Keratinocyte (primary cell): ENCODE data around the genes UBE2K and UCHL1.

GRCh38 chr4:39115037-39115548 is 53.1 kb downstream of the KLHL5 start:
CAGE:
- cytosol, long polyA minus RNA, result no peak
- cytosol, long polyA plus RNA, result no peak
- long polyA plus RNA, result no peak
- nucleus, long polyA minus RNA, result no peak
- nucleus, long polyA plus RNA, result no peak

GRCh38 chr4:39456571-39457435 is 1.9 kb downstream of the RPL9 start:
CAGE:
- cytosol, long polyA minus RNA, result no peak
- cytosol, long polyA plus RNA, result no peak
- long polyA plus RNA, result no peak
- nucleus, long polyA minus RNA, result no peak
- nucleus, long polyA plus RNA, result no peak

DNA sequence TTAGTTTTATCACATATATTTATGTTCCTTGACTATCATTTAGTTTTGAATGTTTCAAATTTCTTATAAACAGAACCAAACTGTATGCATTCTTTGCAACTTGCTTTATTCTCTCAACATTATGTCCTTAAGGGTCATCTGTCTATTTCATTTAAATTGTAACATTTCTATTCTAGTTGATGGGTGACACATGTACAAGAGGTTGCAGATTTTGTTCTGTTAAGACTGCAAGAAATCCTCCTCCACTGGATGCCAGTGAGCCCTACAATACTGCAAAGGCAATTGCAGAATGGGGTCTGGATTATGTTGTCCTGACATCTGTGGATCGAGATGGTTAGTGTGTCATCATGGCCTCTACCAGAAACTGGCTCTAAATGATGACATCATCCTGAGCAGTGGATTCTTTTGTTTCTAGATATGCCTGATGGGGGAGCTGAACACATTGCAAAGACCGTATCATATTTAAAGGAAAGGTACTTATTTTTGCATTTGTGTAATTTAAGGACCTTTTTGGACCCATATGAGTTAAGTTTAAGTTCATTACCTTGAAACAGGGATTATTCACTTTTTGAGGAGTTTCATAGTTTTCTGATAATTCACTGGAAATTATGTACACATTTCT is 6.1 kb downstream of the LIAS start:
CAGE:
- cytosol, long polyA minus RNA, result no peak
- cytosol, long polyA plus RNA, result no peak
- long polyA plus RNA, result no peak
- nucleus, long polyA minus RNA, result no peak
- nucleus, long polyA plus RNA, result no peak

GRCh38 chr4:39626142-39626817 is 12.4 kb downstream of the SMIM14 start:
CAGE:
- cytosol, long polyA minus RNA, result no peak
- cytosol, long polyA plus RNA, result no peak
- long polyA plus RNA, result no peak
- nucleus, long polyA minus RNA, result no peak
- nucleus, long polyA plus RNA, result no peak

CAGE:
- cytosol, long polyA minus RNA, result no peak
- cytosol, long polyA plus RNA, result no peak
- long polyA plus RNA, result no peak
- nucleus, long polyA minus RNA, result no peak
- nucleus, long polyA plus RNA, result no peak
Measured at GRCh38 chr4:39634950-39635540, 3.6 kb downstream of the SMIM14 start.

DNA sequence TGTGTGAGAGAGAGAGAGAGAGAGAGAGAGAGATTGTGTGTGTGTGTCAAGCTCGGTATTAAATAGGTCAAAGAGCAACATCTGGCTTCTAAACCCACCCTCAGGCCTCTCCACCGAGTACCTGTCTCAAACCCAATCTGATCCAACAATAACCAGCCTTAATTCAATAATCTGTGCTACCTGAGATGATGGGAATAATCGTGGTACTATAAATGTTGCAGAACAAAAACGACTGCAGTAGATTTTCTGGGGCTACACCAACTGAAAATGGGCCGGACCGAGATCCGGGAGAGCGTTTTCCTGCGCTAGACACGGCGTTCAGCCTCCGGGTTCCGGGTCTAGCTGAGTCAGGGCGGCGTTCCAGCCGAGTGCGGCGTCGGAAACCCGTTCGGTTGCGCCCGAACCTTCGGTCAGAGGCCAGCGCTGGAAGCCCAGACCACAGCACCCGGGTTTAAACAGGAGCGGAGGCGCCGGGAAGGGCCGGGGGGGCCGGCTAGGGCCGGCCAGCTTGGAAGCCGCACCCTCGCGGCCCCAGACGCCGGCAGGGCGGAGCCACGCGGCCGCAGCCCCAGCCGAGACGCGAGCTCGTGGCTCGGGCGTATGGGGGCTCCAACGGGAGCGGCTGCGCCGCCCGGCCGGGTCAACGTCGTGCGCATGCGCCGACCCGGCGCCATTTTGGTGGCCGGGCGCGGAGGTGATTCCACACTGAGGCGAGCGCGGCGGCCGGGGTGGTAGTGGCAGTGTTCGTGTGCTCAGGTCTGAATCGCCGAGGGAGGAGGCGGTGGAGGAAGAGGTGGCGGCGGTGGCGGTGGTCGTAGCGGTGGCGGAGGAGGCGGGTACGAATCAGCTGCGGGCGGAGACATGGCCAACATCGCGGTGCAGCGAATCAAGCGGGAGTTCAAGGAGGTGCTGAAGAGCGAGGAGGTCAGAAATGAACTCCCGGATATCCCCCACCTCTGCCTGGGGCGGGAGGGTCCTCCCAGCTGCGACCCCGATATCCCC is at the start of gene UBE2K:
TSS of gene UBE2K (plus strand) at position 670 of the 1,002 bp plus-strand sequence.
CAGE:
- cytosol, long polyA minus RNA, result start-site peak on the plus strand centred at position 695 of the sequence, 21 bp wide, 42 reads
- cytosol, long polyA plus RNA, result start-site peak on the plus strand centred at position 728 of the sequence, 258 bp wide, 1,923 and 174 reads in 2 replicates
- long polyA plus RNA, result start-site peak on the plus strand centred at position 778 of the sequence, 224 bp wide, 963 and 867 reads in 2 replicates
- nucleus, long polyA minus RNA, result start-site peak on the plus strand centred at position 721 of the sequence, 39 bp wide, 47 reads
- nucleus, long polyA plus RNA, result start-site peak on the plus strand centred at position 754 of the sequence, 168 bp wide, 709 and 345 reads in 2 replicates

CAGE:
- cytosol, long polyA minus RNA, result no peak
- cytosol, long polyA plus RNA, result no peak
- long polyA plus RNA, result no peak
- nucleus, long polyA minus RNA, result no peak
- nucleus, long polyA plus RNA, result no peak
Measured at GRCh38 chr4:39976787-39977795, 620 bp downstream of the PDS5A start.

DNA sequence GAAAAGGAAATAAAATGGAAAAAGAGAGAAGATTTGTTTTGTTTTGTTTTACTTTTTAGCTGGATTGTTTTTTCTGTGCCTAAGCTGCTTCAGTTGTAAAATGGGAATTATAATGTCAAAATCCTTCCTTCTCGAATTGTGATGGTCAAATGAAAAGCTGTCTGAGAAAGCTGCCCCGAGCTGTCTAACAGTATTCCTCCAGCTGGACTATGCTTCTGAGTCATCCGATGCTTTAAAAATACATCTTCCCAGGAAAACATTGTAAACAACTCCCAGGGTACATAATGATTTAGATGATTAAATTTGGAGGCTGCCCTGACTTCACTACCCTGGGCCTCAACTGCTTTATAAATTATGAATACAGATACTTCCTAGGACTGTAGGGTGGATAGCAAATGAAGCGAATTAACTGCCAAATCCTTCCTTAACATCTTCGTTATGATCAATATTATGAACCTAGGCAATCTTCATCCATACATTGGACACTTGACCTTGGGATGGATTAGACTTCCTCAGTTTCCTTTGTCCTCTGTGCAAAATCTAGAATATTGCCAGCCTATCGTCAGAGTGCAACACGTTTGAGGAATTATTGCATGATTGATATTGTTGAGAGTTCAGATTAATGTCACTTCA is 15.1 kb downstream of the RHOH start:
CAGE:
- cytosol, long polyA minus RNA, result no peak
- cytosol, long polyA plus RNA, result no peak
- long polyA plus RNA, result no peak
- nucleus, long polyA minus RNA, result no peak
- nucleus, long polyA plus RNA, result no peak

GRCh38 chr4:40219468-40219738 is 22.6 kb downstream of the RHOH start:
CAGE:
- cytosol, long polyA minus RNA, result no peak
- cytosol, long polyA plus RNA, result no peak
- long polyA plus RNA, result no peak
- nucleus, long polyA minus RNA, result no peak
- nucleus, long polyA plus RNA, result no peak

DNA sequence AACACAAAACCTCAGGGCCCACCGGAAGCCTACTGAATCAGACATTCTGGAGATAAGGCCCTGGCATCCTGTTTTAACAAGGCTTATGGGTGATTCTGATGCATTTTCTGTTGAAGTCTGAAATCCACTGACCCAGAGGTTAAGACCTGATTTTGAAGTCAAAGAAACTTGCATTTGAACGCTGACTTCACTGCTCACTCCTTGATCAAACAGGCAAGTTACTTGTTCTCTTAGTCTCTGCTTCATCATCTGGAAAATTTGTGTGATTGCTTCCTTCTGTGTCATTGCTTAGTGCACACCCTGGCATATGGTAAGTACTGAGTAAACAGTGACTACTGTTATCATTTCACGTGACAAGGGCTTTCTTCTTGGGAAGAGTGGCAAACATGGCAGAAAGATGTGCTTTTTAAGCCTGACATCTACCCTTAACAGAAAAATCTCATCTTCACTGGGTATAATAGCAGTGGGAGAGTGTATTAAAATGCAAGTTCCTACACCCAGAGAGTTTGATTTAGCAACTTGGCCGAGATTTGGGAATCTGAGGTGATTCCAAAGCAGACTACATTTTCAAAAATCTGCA is 14.7 kb downstream of the CHRNA9 start:
CAGE:
- cytosol, long polyA minus RNA, result no peak
- cytosol, long polyA plus RNA, result no peak
- long polyA plus RNA, result no peak
- nucleus, long polyA minus RNA, result no peak
- nucleus, long polyA plus RNA, result no peak

CAGE:
- cytosol, long polyA minus RNA, result no peak
- cytosol, long polyA plus RNA, result no peak
- long polyA plus RNA, result no peak
- nucleus, long polyA minus RNA, result no peak
- nucleus, long polyA plus RNA, result no peak
Measured at GRCh38 chr4:40484591-40485084, 145.0 kb downstream of the RBM47 start.

GRCh38 chr4:40531068-40531890 is 98.4 kb downstream of the RBM47 start:
CAGE:
- cytosol, long polyA minus RNA, result no peak
- cytosol, long polyA plus RNA, result no peak
- long polyA plus RNA, result no peak
- nucleus, long polyA minus RNA, result no peak
- nucleus, long polyA plus RNA, result no peak

DNA sequence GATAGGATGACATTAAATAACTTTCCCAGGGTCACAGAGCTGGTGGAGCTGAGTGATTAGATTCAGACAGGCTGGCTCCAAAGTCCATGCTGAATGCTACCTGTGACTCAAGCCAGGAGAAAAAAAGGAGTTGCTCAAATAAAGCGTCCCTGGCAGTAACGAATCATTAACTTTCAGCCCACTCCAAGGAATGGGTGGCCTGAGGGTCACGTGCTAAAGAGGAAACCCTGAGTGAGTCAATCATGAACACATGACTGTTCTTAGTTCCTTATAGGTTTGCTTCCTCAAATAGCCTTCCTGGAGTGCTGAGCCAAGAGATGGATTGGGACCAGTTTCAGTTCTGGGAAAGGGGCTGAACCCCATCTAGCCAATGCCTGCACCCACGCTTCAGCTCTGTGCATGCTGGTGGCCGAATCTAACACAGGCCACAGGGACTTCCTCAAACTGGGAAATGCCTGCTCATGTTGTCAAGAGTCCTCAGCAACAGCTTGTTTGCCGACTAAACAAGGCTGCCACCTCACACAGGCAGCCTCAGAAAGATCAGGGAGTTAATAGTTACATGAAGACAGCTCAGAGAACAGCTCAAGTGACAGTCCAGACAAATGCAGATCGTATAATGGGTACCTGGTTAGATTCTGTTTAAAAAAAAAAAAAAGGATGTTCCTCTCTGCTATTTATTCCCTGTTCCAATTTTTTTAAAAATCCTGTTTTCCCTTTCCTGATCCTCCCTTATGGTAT is 52.6 kb downstream of the RBM47 start:
CAGE:
- cytosol, long polyA minus RNA, result no peak
- cytosol, long polyA plus RNA, result no peak
- long polyA plus RNA, result no peak
- nucleus, long polyA minus RNA, result no peak
- nucleus, long polyA plus RNA, result no peak

DNA sequence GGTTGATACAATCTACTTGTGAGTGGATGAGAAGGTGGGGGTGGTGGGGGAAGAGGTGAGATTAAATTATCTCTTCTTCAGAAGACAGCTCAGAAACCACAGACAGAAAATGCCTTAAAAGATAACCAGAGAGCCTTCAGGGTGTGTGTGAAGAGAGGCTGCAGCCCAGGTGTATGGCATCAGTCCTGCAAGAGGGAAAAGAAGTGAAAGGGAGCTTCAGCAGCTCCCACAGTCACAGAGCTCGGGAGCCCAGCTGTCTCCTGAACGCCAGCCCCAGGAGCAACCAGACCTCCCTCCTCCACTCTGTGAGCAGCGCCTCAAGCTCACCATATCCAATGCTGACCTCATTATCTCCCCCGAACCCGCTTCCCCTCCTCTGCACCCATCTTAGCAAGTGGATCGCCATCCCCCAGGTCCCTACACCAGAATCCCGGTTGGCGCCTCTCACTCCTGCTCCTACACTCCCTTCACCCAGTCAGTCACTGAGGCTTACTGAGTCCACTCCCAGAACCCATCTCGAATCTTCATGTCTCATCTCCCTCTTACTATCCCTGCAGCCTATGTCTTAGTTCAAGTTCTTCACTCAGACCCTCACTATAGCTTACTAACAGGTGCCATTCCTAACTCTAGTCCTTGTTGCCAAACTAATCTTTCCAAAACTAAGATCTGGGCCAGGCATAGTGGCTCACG is 47.9 kb downstream of the RBM47 start:
CAGE:
- cytosol, long polyA minus RNA, result no peak
- cytosol, long polyA plus RNA, result no peak
- long polyA plus RNA, result no peak
- nucleus, long polyA minus RNA, result no peak
- nucleus, long polyA plus RNA, result no peak

GRCh38 chr4:40713223-40713469 is 36.6 kb upstream of the NSUN7 start:
CAGE:
- cytosol, long polyA minus RNA, result no peak
- cytosol, long polyA plus RNA, result no peak
- long polyA plus RNA, result no peak
- nucleus, long polyA minus RNA, result no peak
- nucleus, long polyA plus RNA, result no peak

GRCh38 chr4:40734590-40734945 is 15.2 kb upstream of the NSUN7 start:
CAGE:
- cytosol, long polyA minus RNA, result no peak
- cytosol, long polyA plus RNA, result no peak
- long polyA plus RNA, result no peak
- nucleus, long polyA minus RNA, result no peak
- nucleus, long polyA plus RNA, result no peak

GRCh38 chr4:40744144-40744838 is 5.5 kb upstream of the NSUN7 start:
CAGE:
- cytosol, long polyA minus RNA, result no peak
- cytosol, long polyA plus RNA, result no peak
- long polyA plus RNA, result no peak
- nucleus, long polyA minus RNA, result no peak
- nucleus, long polyA plus RNA, result no peak

DNA sequence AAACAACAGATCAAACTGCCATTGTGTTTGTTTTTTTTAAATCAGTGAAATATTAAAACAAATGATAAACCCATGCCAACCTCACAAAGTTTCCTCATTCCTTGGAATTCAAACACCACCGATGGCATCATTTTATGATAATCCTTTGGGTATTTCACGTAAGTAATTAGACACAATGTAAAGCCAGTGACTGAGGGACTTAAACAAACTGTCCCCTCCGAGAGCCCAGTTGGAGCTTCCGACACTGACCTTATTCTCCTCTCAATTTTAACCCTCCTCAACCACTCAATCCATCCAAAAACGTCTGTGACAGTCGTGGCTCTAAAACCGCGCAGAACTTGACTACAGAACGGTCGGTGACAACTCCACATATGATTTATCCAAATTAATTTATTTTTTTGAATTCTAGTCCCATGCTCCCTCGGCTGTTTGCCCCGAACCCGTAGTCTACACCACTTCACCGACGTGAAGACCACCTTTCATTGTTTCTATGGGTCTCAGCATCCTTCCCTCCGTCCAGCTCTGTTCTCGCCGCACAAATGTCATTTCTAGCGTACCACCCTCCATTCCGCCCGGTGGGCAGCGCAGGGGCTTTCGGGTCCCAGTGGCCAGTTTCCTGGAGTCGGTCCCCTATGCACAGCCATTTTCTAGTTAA is 1.1 kb downstream of the APBB2 start:
CAGE:
- cytosol, long polyA minus RNA, result no peak
- cytosol, long polyA plus RNA, result no peak
- long polyA plus RNA, result no peak
- nucleus, long polyA minus RNA, result no peak
- nucleus, long polyA plus RNA, result no peak

GRCh38 chr4:41216160-41217334 is 2.2 kb upstream of the APBB2 start:
CAGE:
- cytosol, long polyA minus RNA, result no peak
- cytosol, long polyA plus RNA, result no peak
- long polyA plus RNA, result no peak
- nucleus, long polyA minus RNA, result no peak
- nucleus, long polyA plus RNA, result no peak

CAGE:
- cytosol, long polyA minus RNA, result no peak
- cytosol, long polyA plus RNA, result start-site peak on the plus strand at chr4:41256925-41256932, 35 and 7 reads in 2 replicates
- long polyA plus RNA, result no peak
- nucleus, long polyA minus RNA, result start-site peak on the plus strand at chr4:41256928-41256935, 5 reads
- nucleus, long polyA plus RNA, result start-site peak on the plus strand at chr4:41256928-41256932, 40 and 65 reads in 2 replicates
Measured at GRCh38 chr4:41256559-41257083, at the start of gene UCHL1. UCHL1 (plus strand) TSS chr4:41256928.